ENCODE measurements around the gene MN1.

- RRBS: no CpG with 5 or more reads among the region's 4 CpGs
Observed at GRCh38 chr22:26674581-26675168, 52.9 kb downstream of the CRYBA4 start.

GRCh38 chr22:26764819-26765188 is 143.0 kb downstream of the CRYBA4 start:
- RRBS: no CpG with 5 or more reads among the region's 5 CpGs

DNA sequence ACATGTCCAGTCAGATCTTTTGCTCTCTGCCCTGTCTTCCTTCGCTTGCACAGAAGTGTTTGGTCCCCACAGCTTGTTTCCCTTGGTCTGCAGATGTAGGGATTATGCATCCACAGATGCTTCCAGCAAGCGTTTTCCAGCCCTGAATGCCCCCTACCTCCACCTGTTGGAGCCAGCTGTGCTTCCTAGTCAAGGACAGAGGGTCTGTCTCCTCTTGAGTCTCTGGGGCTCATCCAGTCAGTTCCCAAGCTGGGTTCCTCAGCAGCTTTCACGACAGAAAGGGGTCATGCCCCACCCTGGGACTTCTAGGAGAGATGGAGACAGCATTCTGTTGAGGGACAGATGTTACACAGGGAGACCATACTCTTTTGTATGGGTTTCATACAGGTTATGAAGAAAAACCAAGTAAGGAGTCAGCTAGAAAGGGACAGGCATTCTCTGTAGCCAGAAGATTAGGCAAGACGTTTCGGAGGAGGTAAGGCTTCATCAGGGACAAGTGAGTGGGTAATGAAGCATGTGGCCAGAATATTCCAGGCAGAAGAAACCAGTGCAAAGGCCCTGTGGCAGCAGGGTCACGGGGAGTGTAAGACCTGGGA is 213.0 kb downstream of the CRYBA4 start:
- RRBS: no CpG with 5 or more reads among the region's 6 CpGs

DNA sequence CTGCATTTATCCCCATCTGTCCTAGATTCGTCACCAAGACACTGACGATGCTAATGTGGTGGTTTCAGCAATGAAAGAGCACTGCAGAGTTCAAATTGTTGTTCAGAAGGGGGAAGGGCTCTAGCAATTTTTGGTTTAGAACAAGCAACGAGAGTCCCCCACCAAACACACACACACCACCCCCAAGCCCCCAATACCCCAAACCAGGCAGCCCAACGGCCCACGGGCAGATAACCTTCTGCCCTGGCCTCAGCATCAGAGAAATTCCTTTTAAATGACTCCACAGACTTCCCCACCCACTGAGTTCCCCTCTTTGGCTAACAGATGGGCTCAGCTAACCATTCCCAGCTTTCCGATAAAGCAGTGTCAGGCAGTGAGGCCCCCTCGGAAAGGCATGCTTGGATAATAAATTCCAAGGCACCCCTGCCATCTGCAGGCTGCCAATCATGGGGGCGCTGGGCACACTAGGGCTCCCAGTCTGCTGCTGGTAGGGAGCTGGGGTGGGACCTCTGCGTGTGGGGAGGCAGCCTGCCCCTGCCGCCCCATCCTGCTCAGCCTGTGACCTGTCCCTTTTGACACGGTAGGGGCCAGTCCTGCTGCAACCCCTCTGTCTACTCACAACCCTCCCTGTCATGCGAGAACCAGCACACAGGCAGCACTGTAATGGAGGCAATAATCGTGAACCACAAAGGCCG is 489.2 kb downstream of the CRYBA4 start:
- RRBS: no CpG with 5 or more reads among the region's 14 CpGs

- RRBS: no CpG with 5 or more reads among the region's 13 CpGs
Observed at GRCh38 chr22:27488751-27489565, 312.6 kb downstream of the MN1 start.

DNA sequence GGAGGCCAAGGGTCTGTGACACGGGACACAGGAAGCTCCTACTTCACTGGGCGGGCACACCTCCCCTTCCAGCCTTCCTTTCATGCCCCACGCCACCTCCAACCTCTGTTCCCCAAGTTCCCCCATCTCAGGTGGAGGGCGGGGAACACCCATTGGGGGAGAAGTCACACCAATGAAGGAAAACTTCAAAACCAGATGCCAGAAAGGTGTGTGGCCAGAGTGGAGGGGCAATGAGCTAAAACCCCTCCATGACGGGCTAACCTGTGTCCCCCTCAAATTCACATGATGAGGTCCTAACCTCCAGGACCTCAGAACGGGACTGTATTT is 250.5 kb downstream of the MN1 start:
- RRBS: no CpG with 5 or more reads among the region's 6 CpGs

GRCh38 chr22:27636919-27637727 is 164.4 kb downstream of the MN1 start:
- RRBS: no CpG with 5 or more reads among the region's 10 CpGs

- RRBS: no CpG with 5 or more reads among the region's 8 CpGs
Observed at GRCh38 chr22:27719559-27720064, 81.9 kb downstream of the MN1 start.

DNA sequence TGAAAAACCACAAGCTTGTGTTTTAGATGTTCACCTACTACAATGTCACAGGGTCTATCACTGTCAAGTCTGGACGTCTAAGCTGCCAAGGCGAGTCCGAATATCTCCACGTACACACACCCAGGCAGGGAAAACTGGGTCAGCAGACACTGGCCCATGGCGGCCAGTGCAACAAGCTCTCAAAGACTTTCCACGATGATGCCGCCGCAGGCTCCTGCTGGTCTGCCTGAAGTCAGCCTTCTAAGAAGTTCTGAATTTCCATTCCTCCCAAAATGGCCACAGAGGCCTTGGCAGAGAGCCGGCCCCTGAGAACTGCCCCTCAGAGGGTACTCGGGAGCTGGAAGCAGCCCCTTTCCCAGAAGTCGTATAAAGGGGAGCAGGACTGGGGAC is 17.8 kb downstream of the MN1 start:
- RRBS: no CpG with 5 or more reads among the region's 11 CpGs

DNA sequence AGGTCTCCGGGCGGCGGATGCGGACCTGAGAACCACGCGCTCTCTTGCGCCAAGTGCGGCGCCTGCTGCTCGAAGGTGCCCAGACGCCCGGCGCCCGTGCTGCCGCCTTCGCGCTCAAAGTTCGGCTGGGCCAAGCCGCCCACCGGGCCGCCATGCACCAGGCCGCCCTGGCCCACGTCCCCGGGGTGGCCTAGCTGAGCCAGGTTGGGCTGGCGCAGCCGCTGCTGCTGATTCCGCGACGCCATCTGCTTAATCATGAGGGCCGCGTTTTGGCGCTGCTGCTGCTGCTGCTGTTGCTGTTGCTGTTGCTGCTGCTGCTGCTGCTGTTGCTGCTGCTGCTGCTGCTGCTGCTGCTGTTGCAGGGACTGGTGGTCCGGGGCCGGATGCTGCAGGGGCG is 2.9 kb downstream of the MN1 start:
- RRBS: 78% methylated on average over 25 of the region's 35 CpGs

DNA sequence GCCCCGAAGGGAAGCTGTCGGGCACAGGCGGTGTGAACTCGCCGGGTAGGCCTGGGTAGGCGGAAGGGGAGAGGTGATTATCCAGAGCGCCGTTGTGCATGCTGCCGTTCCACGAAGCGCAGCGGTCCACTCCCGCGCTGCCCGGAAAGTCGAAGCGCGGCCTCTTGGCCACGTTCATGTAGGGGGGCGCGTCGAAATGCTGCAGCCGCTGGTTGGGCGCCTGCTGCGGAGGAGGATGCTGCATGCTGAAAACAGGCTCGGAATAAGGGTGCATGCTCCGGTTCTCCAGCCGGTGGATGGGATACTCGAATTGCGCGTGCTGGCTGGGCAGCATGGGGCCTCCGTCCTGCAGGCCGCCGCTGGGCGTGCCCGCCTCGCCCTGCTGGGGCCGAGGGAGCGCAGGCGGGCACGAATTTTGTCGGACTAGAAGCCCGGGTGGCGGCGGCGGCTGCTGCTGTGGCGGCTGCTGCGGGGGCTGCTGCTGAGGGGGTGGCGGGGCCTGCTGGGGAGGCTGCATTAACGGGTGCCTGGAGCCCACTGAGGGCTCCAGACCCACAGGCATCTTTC is 2.5 kb downstream of the MN1 start:
- RRBS: 64% methylated on average over 12 of the region's 50 CpGs

- RRBS: 2% methylated on average over 34 of the region's 75 CpGs
Observed at GRCh38 chr22:27801672-27802607, at the start of gene MN1. Gene MN1 (minus strand): TSS chr22:27801756.

- RRBS: no CpG with 5 or more reads among the region's 7 CpGs
Observed at GRCh38 chr22:27853450-27853905, 51.9 kb upstream of the MN1 start.

- RRBS: no CpG with 5 or more reads among the region's 6 CpGs
Observed at GRCh38 chr22:27880748-27881325, 38.2 kb downstream of the PITPNB start.

GRCh38 chr22:28429090-28429879 is 250.4 kb downstream of the TTC28 start:
- RRBS: no CpG with 5 or more reads among the region's 4 CpGs

GRCh38 chr22:28432928-28433364 is 246.7 kb downstream of the TTC28 start:
- RRBS: no CpG with 5 or more reads among the region's 1 CpG

GRCh38 chr22:28772259-28772498 is 316 bp upstream of the CCDC117 start:
- RRBS: no CpG with 5 or more reads among the region's 6 CpGs

- RRBS: no CpG with 5 or more reads among the region's 1 CpG
Observed at GRCh38 chr22:28808627-28809125, 36.2 kb downstream of the CCDC117 start.

- RRBS: no CpG with 5 or more reads among the region's 4 CpGs
Observed at GRCh38 chr22:28821498-28822023, 49.1 kb downstream of the CCDC117 start.

- RRBS: no CpG with 5 or more reads among the region's 4 CpGs
Observed at GRCh38 chr22:28955886-28956321, 72.5 kb downstream of the ZNRF3 start.

Data from foreskin fibroblast (primary cell).